ENCODE measurements around a stretch of chr1.

- RRBS, 2 experiments = no CpG with 5 or more reads among the region's 7 CpGs
These were observed 74.2 kb downstream of the SLC16A1 start for GRCh38 chr1:112881752-112882140.

DNA sequence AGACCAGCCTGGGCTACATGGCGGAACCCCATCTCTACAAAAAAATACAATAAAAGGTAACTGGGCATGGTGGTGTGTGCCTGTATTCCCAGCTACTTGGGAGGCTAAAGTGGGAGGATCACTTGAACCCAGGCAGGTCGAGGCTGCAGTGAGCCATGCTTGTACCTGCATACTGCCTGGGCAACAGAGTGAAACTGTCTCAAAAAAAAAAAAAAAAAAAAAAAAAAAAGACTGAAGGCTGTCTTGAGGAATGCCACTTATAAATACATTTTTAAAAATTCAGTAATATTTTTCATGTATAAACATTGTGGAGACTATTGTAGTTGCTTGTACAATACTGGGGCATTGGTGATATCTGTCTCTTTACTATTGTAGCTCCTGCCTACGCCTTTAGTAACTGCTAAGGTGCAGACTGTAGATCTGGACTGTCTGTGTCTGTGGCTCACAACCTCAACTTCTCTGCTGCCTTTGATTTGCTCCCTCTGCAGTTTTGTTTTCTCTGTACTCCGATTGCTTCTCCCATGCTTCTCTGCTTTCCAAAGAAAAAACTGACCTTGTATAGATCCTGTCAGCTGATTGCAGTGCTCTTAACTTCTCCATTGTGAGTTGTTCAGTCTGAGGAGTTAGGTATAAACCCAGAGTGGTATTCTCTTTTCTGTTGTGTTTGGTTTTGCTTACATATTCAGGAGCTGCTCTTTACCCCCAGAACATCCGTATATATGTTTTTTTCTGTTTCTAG, 15.1 kb downstream of the MAGI3 start:
- RRBS, 2 experiments = no CpG with 5 or more reads among the region's 5 CpGs

DNA sequence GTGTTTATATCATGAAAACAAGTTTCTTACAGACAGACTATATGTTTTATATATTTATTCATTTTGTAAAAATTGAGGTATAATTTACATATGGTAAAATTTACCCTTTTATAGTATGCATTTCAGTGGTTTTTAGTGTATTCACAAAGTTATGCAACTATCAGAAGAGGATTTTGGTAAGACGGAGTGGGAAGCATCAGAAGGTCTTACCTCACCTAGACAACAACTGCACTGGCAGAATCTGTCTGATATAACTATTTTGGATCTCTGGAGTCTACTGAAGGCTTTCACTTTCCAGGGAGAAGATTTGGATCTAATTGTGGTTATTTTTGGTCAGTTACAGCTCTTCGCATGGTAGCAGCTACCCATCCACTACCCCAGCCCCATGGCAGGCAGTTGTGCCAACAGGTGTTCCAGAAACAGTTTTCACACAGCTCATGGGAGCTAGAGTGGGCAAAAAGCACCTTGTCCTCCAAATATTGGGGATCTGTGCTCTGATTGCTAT, 53.5 kb downstream of the MAGI3 start:
- RRBS, 2 experiments = no CpG with 5 or more reads among the region's 2 CpGs

GRCh38 chr1:113444319-113445247, 54.3 kb downstream of the MAGI3 start:
- RRBS, 2 experiments = no CpG with 5 or more reads among the region's 1 CpG

DNA sequence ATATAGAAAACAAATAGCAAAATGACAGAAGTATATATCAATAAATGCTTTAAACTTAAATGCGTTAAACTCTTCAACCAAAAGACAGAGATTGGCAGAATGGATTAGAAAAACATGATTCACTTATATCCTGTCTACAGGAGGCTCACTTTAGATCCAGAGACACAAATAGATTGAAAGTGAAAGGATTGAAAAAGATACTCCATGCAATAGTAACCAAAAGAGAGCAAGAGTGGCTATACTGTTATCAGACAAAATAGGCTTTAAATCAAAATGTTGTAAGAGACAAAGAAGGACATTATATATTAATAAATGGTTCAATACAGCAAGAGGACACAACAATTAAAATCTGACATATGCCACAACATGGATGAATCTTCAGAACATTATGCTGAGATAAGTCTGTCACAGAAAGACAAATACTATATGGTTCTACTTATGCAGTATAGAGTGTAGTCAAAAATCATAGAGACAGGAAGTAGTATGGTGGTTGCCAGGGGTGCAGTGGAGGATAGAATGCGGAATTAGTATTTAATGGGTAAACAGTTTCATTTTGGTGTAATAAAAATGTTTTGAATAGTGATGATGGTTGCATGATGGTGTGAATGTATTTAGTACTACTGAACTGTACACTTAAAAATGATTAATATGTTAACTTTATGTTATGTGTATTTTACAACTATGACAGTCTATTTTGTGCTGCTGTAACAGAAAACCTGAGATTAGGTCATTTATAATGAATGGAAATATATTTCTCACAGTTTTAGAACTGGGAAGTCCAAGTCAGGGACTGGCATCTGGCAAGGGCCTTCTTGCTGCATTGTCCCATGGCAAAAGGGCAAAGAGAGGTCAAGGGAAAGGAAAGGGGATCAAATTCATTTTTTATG, 56.4 kb downstream of the MAGI3 start:
- RRBS, 2 experiments = no CpG with 5 or more reads among the region's 2 CpGs

DNA sequence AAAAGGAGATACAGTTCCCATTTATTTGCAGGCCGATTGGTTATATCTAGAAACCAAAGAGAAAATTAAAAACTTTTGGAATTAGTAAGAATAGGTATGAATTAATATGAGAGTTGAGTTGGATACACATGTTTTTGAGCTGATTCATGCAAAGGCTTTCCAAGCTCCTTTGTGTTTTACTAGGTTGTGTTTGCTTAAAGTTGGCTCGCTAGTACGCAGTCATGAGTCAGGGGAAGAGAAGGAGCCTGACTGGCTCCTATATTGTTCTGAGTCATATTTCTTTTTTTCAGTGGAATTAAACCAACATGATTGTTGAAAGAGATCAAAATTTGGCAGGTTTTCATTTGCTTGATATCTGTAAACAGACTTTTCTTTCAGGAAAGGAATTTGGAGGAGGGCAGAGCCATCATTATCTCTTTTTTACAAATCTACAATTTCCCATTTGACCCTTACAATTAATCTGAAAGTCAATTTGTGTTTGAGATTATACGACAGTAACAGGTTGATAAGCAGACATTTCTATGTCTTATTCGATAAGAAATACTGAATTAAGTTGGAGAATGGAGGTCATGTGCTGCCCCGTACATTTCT, 66.7 kb downstream of the MAGI3 start:
- RRBS, 2 experiments = no CpG with 5 or more reads among the region's 6 CpGs

GRCh38 chr1:113505477-113506120, 115.3 kb downstream of the MAGI3 start:
- RRBS, 2 experiments = no CpG with 5 or more reads among the region's 2 CpGs

GRCh38 chr1:113683240-113683954, 75.9 kb downstream of the PHTF1 start:
- RRBS, 2 experiments = no CpG with 5 or more reads among the region's 7 CpGs

DNA sequence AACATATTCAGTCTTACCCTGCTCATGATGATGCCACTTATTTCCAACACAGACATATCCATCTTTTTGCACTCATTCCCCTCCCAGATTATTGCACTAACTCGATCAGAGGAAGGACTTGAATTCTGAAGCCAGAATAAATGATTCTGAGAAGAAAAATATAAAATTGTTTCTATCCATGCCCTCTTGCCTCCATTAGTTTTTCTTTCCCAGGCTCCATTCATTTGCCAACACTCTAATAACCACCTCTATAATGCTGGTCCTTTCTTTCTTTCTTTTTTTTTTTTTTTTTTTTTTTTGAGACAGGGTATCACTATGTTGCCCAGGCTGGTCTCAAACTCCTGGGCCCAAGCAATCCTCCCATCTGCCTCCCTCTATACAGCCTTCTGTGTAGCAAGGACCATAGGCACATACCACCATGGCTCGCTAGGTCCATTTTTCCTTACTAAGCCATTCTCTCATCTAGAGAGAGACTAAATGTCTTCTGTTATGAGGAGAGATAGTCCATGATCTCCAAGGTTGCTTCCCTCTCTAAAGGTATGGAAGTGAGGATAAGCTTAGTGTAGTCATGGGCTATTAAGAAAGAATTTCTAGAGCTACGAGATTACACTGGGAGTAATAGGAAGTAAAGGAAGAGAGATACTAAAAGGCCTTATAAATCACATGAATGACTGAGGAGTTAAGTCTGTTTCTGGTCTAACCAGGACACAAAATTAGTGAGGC, 52.5 kb downstream of the PHTF1 start:
- RRBS, 2 experiments = no CpG with 5 or more reads among the region's 3 CpGs

GRCh38 chr1:113804636-113805152, 7.6 kb downstream of the RSBN1 start:
- RRBS, 2 experiments = no CpG with 5 or more reads among the region's 4 CpGs

GRCh38 chr1:113808603-113809022, 3.7 kb downstream of the RSBN1 start:
- RRBS, 2 experiments = no CpG with 5 or more reads among the region's 1 CpG

DNA sequence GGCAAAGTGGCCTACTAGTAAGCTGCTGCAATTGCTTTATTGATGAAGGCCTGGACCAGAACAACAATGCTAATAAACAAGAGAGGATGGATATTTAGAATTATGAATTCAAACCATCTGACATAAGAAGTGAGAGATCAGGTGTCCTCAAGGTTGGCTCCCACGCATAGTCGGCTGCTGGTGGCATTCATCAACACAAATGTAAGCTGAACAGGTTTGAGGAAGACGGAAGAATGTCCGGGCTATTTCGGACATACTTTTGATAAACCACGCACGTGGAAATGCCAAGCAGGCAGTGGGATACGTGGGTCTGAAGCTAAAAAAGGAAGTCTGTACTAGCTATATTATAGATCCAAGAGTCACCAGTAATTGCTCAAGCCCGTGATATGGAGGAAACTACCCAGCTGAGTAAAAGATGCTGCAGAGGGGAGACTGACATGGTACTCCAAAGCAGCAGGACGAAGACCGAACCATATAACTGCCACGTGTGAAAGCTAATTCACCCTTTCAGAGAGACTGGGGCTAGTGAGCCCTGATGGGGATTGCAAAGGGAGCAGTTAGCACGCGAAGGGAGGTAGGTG, 489 bp downstream of the AP4B1 start:
- RRBS, 2 experiments = no CpG with 5 or more reads among the region's 14 CpGs

DNA sequence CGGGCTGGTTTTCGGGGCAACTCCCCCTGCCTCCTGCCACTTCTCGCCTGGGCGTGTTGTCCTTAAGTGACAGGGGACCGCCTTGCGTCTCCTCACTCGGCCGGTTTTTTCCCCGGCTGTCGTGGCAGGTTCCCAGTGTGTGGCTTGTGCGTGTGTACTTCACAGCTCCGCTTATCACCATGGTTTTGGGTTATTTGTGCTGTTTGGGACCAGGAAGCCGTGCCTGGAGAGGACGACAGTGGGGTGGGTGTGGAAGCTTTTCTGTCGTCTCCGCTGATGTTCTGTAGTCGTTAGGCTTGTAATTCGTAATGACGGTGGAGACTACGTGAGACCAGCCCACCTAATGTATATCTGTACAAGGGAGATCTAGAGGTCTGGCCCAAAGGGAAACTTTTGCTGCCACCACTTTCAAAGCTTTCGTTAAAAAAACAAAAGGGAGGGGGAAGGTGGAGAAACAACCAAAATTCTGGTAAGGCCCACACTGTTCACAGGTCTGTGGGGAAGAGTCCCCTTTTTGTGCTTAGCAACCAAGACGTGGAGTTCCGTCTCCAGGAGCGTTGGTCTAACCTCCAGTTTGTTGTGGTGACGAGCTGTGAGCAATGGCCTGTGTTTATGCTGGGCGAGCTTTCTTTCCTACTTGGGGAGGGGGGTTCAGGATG, 1.2 kb downstream of the HIPK1 start:
- RRBS, 2 experiments = under 1 to 2% methylated on average over 6 of the region's 26 CpGs

- RRBS, 2 experiments = no CpG with 5 or more reads among the region's 3 CpGs
These were observed 4.9 kb upstream of the OLFML3 start for GRCh38 chr1:113974163-113974969.

- RRBS, 2 experiments = no CpG with 5 or more reads among the region's 10 CpGs
These were observed 23.4 kb downstream of the OLFML3 start for GRCh38 chr1:114002597-114003245.

GRCh38 chr1:114036396-114036694, 57.1 kb downstream of the OLFML3 start:
- RRBS, 2 experiments = no CpG with 5 or more reads among the region's 1 CpG

- RRBS, 2 experiments = no CpG with 5 or more reads among the region's 6 CpGs
These were observed 120.5 kb downstream of the TRIM33 start for GRCh38 chr1:114390436-114391040.

DNA sequence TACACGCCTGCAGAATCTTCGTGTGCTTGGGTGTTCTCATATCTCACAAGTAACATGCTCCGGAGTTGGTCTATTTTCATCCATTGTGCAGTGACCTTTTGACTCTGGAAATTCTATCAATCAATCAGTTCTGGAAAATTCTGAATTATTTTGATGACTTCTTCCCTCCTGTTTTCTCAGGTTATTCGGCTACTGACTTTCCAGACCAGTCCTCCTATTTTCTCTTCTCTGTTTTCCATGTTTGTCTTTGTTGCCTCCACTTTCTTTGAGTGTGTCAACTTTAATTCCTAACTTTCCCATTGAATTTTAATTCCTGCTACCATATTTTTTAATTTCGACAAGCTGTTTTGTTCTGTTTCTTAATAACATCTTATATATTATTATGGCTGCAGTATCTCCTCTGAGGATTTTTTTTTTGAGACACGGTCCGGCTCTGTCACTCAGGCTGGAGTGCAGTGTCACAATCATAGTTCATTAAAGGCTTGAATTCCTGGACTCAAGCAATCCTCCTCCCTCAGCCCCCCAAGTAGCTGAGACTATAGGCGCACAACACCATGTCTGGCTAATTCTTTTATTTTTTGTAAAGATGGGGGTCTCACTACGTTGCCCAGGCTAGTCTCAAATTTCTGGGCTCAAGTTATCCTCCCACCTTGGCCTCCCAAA, 16.1 kb downstream of the BCAS2 start:
- RRBS, 2 experiments = no CpG with 5 or more reads among the region's 9 CpGs

DNA sequence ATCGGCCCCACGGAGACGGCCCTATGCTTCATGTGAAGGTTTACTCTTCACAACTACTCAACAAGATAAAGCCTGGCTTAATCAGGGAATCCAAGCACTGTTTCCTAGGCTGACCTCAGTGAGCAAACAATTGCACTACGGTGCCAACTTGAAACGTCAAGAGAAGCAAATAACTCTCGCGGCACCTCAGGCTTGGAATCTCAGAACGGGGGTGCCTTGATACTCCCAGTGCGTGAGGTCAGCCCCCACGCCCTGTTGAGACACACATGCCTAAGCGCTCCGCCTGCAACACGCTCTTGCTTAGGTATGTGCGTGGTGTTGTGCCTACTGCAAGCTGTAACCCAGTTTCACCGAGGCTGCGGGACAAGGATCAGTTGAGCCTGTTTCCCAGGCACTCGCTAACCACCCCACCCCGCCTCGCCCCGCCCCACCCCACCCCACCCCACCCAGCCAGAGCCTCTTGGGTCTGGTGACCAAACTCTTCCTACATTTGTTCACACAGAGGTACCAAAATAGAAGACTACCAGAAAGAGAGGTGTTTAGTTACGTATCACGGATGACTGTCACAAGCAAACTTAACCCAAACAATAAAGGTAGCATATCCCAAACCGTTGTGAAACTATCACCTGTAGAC, 615 bp upstream of the DENND2C start:
- RRBS, 2 experiments = no CpG with 5 or more reads among the region's 23 CpGs

DNA sequence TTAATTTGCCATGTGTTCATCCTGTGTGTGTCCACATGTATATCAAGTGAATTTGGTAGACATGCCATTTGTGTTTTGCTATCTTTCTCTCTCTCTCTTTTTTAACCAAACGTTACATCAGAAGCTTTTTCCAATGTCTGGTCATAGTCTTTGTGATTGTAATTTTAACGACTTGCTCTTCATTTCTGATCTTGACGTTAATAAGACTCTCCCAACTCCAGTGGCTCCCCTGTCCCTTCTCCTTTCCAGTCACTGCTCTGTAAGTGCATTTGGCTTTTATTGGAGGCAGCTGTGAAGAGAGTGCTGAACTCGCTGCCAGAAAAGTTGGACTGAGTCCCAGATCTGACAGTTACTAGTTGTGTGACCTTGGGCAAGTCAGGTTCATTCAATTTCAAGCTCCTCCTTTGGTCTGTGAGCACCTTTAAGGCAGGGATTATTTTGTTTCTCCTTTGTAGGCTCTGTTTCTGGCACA, 109.6 kb upstream of the TSPAN2 start:
- RRBS, 2 experiments = no CpG with 5 or more reads among the region's 4 CpGs